HCT116 (cell line): ENCODE measurements around a stretch of chr5.

- RRBS: 74% methylated on average over 4 of the region's 33 CpGs
Measured at GRCh38 chr5:1476084-1477069, 31.1 kb upstream of the SLC6A3 start.

DNA sequence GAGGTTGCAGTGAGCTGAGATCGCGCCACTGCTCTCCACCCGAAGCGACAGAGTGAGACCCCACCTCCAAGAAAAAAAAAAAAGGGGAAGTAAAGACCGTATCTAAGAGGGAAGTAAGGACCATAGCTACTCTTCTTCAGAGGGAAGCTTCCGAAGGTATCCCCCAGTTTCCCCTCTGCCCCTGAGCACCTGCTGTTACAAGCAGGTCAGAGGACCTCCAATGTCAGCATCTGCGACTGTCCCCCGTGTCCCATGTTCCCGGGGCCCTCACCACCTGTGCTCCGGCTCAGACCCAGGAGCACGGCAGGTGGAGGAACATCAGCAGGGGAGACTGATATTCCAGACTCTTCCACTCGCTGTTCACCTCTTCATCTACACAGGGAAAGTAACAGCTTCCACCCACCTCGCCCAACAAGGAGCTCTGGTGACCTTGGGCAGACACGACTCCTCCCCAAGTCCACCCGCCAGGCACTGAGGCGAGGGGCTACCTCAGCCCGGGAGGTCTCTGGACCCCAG lies 69.9 kb upstream of the LPCAT1 start:
- RRBS: no CpG with 5 or more reads among the region's 17 CpGs

GRCh38 chr5:1611643-1612272 lies 88.0 kb upstream of the LPCAT1 start:
- RRBS: no CpG with 5 or more reads among the region's 16 CpGs

- RRBS: under 1% methylated on average over 3 of the region's 15 CpGs
Measured at GRCh38 chr5:1633303-1633544, 109.5 kb upstream of the LPCAT1 start.

DNA sequence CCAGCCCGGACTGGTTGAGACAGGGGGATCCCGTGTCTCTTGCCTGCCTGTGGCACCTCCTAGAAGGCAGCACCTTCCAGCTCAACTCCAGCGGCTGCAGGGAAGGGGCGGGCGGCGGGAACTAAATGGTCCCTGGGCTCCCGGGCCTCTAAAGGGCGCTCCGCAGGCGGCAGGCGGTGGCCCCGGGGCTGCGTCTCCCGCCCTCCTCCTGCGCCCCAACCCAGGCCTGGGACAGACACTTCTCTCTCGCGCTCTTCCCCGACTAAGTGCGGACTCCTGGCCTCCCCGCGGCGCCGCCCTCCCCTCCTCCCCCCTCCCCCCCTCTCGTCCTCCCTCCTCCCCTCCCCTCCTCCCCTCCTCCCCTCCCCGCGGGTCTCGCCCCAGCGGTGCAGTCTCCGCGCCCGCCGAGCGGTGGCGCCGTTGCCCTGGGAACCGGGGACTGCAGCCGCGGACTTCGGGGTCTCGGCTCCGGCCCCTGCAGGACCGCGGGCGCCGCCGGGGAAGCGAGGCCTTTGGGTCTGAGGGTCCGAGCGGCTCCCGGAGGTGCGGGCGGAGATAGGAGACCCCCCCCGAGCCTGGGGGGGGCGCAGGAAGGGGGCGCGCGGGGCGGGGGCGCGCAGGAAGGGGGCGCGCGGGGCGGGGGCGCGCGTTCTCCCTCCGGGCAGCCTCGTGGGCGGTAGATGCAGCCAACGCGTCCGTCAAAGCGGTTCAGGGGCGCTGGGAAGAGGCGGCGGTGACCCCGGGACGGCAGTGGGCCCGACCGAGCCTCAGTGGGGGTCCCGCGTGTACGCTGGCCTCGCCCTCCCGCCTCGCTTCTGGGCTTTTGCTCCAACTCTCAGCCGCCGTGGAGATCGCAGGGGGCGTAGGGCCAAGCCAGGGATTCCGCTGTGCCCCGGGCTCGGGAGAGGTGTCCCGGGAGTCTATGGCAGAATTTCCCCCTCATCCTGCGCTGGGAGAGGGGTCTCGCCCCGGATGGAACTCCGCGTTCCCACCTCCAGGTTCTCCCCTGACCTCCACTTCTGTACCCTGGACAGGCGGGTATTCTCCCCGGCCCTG lies 132.3 kb downstream of the MRPL36 start:
- RRBS: 40% methylated on average over 37 of the region's 102 CpGs

GRCh38 chr5:1800127-1800313 lies 383 bp upstream of the MRPL36 start:
- RRBS: no CpG with 5 or more reads among the region's 6 CpGs

DNA sequence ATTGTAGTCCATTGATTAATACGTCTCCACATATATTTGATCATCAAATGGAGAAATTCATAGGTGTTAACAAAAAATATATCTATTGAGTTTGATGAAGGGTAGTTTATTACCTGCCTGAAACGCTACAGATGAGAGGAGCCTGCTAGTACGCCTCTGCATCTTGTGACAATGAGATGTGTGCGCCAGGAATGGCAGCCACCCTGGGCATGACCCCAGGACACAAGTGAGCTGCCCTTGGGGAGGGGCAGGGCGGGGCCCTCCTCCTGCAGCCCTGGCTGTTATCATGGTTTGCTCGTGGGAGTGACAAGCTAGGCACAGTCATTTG lies 128.7 kb upstream of the IRX4 start:
- RRBS: no CpG with 5 or more reads among the region's 6 CpGs

- RRBS: no CpG with 5 or more reads among the region's 5 CpGs
Measured at GRCh38 chr5:2695396-2696063, 55.9 kb downstream of the IRX2 start.

GRCh38 chr5:2753774-2754366 lies 2.4 kb upstream of the IRX2 start:
- RRBS: no CpG with 5 or more reads among the region's 15 CpGs

GRCh38 chr5:2754367-2755557 lies 3.3 kb upstream of the IRX2 start:
- RRBS: no CpG with 5 or more reads among the region's 84 CpGs

DNA sequence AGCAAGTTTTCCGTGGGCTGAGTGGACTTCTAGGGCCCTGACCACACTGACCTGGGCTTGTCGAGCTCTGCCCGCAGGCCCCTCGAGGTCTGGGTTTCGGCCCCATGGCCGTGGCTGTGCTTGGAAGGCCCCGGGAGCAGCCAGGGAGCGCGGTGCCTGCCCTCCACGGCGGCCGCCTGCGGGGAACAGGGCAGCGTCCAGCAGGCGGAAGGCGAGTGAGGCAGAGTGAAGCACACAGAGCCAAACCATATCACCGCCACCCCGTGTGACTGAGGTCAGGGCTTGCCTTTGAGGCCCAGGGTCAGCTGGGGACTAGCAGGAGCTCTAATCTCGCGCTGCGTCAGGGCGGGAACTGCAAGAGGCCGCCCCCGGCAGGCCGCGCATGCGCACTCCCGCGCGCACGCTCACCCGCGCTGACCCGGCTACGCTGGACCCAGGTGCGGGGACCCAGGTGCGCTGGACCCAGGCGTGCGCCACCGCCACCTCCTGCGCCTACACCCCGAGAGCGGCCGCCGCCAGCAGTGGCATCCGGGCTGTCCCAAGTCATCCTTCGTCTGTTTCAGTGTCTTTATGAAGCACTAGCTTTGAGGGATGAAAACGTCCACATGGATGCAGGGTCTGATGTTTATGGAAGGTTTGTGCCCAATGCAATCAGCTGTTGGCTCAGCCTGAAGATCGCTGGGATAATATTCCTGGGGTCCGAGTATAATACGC lies 59.8 kb upstream of the IRX1 start:
- RRBS: 96% methylated on average over 11 of the region's 51 CpGs

DNA sequence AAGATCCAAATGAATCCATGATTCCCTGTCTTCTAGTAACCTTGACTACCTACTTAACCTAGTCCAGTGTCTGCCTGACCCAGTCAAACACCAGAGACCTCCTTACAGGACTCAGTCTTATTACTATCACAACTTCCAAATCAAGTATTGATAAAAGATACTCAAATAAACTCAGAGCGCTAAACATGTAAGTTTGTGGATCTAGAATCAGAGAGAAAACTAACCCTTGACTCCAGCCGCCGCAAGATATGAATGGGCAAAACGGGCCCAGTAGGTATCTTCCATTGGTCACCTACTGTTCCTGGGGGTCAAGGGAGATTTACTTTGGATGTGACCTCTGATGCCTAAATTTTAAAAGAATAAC lies 374.4 kb upstream of the ADAMTS16 start:
- RRBS: no CpG with 5 or more reads among the region's 4 CpGs

DNA sequence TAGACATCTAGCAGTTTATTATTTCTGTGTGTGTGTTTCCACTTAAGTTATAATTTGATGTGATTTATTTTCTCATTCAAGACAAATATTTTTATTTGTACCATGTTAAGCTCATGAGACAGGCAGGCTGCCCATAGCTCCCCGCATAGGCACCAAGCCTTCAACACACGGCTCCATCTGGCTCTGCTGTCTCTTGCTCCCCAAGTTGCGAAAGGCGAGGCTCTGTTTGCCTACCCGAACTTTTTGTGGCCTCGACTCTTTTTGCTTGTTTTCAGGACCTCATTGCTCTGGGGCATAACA lies 239.0 kb upstream of the ADAMTS16 start:
- RRBS: no CpG with 5 or more reads among the region's 6 CpGs

DNA sequence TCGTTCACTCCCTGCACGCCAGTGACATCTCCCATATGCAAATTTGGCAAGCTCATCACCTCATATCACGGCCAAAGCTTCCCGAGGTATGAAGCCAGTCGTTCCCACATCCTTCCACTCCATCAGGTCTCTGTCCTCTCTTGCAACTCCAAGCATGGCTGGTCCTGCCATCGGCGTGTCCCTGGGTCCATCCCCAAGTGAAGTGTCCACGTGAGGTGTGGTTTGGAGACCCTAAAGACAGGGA lies 238.6 kb upstream of the ADAMTS16 start:
- RRBS: no CpG with 5 or more reads among the region's 8 CpGs

DNA sequence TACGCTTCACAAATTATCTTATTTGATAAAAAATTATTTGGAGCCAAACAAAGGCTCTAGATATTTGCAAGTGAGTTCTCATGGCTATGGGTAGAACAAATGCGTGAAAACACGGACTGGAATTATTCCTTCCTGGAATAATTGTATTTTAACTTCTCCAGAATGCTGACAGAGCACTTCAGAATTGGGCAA lies 234.5 kb upstream of the ADAMTS16 start:
- RRBS: no CpG with 5 or more reads among the region's 3 CpGs

- RRBS: no CpG with 5 or more reads among the region's 17 CpGs
Measured at GRCh38 chr5:5025579-5026103, 114.5 kb upstream of the ADAMTS16 start.

DNA sequence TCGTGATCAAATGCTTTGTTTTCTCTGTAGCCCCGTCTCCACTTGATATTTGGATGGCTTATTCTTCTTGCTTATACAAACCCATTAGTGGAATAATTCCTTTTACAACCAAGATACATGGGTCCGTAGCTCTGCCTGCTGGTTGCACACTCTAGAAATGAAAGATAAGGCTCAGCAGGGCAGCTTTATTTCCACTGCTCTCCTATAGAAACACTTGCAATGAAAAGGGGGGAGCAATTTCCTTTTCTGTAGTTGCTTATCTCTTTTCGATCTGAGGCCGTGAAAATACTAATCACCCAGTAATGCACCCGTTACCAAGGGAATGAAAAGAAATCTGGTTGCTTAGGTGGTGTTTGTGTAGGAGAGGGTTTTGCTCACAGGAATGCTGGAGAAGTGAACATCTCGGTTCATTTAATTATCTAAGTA lies 131.7 kb downstream of the ADAMTS16 start:
- RRBS: no CpG with 5 or more reads among the region's 7 CpGs

DNA sequence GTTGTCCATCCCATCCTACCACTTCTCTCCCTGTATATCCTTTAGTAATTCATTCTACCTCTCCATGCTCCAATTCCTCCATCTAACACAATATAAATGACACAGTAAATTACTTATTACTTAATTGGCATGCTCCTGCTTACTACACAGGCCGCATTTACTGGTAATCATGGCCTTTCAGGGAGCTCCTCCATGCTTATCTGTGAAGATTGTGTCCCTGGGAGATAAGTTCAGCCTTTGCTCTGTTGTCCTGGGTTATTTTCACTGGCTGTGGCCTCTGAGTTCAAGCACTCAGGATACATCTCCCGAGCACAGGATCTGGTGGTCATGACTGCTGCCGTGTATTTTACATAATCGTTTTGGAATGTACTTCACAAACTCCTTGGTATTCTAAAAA lies 215.7 kb downstream of the ICE1 start:
- RRBS: no CpG with 5 or more reads among the region's 4 CpGs

DNA sequence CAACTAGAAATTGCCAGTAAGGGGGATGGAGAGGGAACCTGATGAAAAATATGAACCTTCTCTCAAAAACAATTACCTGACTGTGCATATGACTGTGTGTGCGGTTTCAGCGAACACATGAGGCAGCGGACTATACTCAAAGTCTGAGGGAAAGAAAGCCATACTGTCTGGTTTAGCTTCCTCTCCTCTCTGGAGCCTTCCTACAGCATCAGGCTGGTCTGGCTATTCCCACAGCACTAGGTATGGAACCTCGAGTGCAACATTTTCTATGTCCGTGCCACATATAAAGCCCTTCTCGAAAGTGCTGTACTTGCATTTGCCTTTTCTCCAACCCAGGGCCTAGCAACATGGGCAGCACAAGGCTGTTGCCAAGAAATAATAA lies 890 bp downstream of the MED10 start:
- RRBS: no CpG with 5 or more reads among the region's 6 CpGs

DNA sequence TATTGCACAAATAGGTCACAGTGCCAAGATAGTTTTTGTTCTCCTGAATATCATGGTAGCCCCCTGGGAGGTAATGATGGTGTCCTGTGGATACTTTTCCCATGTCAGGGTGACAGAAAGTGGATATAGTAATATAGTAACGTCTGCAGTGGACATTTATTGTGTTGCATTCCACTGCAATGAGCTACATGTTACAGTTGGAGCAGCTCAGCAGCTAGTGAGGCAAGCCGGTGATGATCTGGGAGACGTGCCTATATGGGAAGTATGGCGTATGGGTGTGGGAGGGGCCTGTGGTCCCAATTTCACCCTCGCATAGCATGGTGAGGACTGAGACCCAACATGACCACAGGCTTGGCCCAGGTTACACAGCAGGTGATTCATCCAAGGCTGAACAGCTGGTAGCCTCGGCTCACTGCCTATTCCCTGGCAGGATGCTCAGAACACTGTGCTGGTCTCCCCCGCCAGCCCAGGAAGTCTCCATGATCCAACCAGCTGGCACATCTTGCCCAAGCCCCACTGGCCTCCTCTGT lies 81.6 kb downstream of the NSUN2 start:
- RRBS: no CpG with 5 or more reads among the region's 7 CpGs